ENCODE measurements around a stretch of chr1.

- PRO-cap, result no peak
These were observed 12.3 kb downstream of the ADORA3 start for GRCh38 chr1:111491108-111491501.

- PRO-cap, result no peak
These were observed 2.3 kb upstream of the ADORA3 start for GRCh38 chr1:111505585-111506344.

DNA sequence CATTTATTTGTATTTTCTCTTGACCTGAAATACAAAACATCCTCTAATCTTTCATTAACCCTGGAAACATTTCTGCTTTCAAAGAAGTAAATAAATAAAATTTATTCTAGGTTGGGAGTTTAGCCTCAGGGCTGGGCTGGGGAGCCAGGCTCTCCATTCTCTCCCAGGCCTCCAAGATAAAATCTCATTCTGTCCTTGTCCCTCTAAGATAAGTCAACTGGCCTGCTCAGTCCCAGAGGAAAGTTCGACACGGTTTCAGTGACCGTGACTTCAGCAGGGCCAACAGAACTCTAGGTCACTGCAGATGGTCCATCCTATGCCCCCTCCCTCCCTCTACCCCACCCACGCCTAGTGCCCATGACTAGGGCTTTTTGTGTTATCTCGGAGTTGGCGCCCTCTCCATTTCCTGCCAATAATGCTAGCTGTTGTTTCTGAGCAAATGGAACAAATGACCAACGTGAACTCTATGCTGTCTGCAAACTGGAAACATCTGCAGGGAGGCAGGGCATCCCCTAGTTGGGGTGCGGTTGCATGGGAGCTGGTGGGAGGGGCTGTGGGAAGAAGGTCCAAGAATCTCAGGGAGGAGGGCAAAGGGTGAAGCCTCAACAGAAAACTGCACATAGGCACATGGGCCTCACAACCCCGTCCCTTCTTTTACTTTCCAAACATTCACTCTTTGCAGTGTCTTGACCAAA, 10.1 kb upstream of the ADORA3 start:
- PRO-cap, result no peak

DNA sequence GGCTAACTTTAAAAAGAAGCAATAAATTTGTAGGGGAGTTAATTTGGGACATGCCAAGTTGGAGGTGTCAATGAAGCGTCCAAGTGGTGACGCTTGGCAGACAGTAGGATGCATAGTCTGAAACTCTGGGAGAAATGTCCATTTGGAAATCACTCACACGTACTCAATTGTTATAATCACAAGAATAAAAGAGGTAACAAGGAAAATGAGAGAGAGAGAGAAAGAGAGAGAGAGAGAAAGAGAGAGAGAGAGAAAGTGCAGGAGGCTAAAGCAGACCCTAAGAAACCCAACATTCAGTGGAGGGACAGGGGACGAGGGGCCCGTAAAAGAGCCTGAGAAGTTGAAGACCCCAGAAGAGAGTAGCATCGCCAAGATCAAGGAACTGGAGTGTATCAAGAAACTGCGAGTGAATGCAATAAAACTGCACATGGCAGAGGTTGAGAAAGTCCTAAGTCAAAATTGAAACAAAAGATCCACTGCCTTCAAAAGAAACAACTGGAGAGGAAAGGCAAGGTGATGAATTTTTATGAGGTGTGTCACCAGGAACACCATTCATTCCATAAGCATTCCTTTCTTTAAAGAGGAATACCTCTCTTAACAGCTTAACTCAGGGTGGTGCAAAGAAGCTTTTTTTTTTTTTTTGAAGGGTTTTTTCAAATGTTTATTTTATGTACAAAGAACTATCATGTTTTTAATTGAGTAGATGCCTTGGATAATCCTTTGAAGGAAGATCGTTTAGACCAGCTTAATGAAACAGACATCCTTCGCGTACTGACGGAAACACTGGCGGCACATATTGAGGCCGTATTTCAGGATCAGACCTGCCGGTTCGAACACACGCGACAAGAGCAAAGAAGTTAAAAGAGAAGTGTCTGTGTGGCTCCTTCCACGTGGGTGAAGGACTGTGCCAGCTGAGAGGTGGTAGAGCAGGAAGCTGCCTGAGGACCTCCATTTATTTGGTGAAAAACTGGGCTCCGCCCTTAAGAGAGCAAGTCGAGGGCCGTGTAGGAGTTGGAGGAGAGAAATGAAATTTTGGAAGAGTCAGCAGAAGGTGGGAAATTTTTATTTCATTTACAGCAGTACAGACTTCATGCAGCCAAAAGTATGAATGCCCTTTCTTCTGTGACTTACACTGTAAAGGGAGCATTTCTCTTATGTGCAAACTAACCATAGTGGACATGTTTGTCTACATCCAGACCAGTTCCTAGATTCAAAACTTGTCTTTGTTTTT, 38.4 kb upstream of the ADORA3 start:
- PRO-cap, result no peak

DNA sequence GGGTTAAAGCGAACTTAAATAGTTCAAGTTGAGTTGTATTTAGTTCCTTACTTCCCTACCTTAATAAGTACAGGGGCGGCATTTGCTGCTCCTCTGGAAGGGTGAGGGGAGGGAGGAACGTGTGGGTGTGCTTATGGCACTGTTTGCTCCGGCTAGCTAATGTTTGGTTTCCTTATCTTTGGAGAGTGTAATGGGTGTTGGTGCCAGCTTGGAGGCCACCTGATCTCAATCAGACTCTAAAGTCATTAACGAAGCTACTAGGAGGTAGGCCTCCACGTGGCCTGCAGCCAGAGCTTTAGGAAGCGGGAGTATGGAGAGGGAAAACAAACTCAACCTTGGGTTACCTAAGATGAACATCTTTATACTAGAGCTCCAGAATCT, 43.1 kb upstream of the RAP1A start:
- PRO-cap, result no peak

DNA sequence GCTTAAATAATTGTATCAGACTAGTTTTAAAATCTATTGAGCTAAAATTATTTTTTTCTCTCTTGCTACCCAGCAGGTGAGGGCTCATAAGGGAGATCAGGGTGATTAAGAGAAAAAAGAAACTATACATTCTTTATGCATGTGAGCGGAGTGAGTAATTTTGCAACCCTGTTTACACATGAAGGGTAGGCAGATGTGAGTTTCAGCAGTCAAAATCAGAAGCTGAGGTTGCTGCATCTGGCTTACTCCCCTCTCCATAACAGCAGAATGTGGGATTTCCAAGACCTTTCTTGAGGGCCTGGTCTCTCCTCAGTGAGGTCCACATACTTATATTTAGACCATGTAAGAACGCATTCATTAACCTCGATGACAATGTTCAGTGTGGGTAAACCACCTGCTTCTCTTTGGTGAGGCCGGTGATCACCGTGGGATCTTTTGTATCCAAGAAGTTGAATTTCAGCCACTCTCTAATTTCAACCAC, 18.8 kb upstream of the RAP1A start:
- PRO-cap, result no peak

DNA sequence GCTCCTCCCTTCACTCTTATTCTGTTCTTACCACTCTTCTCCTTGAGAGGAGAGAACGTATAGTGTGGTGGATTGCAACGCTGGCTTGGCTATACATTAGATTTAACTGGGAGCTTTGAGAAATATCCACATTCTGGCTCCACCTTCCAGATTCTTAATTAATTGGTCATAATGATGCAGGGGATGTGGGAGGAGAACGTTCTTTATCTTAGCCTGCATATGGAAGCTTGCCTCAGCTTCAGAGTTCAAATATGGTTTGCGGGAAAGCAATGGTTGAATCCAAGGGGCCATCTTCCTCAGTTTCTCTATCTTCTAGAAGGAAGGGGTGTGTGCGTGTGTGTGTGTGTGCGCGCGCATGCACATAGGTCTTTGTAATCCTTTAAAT, 21.7 kb downstream of the RAP1A start:
- PRO-cap, result no peak

GRCh38 chr1:111718755-111719524, 20.3 kb downstream of the INKA2 start:
- PRO-cap, result no peak

DNA sequence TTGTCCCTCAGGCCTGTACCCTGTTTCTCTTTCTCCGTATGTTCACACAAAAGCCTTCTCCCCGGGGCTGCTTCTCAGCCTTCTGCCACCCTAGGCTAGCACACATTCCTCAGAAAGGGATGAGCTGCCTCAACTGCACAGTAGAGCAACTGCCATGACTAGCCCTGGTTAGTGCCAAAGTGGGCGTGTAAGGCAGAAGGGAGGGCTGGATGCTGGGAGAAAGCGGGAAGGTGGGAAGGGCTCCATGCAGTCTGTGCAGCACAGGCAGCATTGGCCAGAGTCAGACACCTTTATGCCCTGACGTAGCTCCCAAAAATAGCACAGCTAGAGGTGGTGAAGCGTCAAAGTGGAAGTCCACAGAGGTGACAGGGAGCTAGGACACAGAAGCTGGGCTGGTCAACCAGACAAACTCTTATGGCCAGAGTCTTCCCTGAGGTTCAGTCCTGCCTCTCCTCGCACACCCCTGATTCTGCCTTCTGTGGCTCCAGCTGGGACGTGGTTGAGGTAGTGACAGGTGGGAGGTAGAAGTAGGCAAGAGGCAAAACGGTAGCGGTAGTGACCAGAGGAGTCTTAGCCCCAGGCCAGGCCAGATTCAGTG, 45.4 kb downstream of the DDX20 start:
- PRO-cap, result no peak

GRCh38 chr1:111851330-111851911, 95.7 kb downstream of the DDX20 start:
- PRO-cap, result no peak

DNA sequence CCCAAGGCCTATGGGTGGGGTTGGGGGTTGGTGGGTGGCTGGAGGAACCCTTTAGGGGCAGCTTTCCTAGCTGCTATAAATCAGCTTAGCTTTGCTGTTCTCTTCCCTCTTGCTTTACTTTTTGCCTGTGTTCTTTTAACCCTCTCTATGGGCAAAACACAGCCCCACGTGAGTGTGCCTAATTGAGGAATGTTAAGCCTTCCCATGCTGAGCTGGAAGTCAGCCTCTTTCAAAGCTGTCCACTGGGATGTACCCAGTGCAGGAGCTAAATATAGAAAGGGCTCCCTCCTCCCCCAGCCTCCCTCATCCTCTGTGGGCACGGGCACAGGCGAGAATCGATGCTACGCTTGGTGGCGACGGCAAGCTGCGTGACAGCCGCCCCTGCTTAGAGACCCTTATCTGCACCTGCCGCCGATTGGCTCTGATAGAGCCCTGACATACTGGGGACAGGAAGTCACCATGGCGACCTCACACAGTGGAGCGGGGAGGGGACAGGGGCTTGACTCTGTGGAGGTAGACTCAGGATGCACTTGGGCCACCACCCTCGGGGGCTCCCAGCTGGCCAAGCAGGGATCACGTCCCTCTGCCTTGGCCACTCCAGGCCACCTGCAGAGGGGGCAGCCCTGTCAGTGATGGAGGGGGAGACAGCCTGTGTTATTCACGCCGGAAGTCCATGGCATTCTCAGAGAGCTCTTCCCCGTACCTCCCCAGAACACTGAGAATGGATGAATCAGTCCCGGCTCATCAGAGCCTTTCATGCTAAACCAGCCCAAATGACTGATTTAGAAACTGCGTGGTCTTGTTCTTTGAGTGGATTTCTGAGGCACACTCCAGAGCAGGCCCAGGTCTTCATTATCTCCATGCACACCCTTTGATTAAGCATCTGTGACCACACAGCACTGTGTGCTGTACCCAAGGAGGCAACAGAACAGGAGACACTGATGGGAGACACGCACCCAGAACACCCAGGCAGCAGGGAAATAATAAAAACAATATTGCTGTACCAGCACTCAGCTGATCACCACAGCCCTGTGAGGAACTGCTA, 84.8 kb downstream of the KCND3 start:
- PRO-cap, result no peak

DNA sequence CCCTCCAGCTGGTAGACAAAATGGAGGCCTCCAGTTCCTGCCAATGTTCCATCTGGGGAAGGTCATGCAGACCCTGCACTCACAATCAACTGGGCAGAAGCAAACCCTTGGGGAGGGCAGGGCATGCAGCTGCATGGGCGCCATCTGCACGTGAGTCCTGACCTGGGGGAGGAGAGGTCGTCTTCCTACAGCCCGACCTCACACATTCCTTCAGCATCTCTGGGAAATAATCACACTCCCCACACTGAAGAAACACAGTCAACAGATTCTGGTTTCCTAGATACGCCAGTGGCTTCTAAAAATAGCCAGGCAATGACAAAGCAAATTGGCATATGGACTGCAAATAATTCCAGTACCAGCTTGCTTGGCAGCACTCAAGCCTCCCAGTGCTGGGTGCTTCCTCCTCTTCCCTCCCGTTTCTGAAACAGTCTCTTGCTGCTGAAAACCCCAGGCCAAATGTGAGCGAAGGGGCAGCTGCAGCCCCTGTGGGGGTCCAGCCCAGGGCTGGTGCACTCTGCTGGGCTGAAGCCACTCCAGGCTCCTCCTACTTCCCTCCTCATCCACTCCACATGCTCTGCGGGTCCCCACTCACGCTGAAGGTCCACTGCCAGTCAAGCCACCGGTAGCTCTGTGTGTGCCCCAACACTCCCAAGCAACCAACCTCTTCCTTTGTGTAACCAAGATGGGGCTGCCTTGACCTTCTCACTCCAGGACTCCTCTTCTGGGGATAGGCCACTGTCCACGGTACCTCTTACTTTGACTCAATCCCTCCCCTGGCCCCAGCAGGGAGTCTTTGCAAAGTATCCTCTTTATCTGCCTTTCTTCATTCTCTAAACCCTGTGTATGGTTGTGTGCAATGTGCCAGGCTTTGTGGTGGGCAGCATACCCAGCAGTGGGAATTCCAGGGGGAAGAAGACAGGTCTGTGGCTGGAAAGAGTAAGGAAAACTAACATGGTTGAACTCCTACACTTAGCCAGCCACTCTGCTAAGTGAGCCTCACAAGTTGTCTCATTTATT, 69.0 kb downstream of the KCND3 start:
- PRO-cap, result no peak

DNA sequence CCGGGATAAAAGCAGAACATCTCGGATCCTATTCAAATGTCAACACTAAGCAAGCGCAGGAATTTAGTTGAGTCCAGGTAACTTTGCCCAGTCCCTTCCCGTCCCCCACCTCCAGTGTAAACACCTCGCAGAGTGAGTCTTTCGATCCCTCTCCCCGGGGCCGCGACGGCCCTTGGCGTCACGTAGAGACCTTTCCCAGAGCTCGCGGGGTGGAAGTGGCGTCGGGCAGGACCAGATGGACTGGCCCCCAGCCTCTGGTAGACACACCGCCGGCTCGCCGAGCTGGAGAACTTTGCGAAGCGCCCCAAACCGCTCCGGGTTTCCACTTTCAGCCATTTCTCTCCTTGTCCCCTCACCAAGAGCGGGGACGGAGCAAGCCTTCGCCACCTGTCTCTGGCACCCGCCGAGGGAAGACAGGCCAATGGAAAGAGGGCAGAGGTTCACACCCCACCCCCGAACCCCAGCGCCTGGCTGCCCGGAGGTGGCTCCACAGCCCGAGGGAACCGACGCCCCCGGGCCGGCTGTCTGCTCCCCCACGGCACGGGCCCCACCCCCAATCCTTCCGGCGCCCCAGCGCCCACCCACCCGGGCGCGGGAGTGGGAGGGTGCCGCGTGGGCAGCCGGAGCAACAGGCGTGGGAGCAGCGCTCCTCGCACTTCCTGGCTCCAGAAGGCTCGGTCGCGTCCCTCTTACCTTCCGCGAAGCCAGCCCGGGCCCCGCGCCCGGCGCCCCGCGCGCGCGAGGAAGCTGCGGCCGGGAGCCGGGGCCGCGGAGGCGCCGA, 466 bp downstream of the KCND3 start:
- PRO-cap, result no peak

- PRO-cap, result no peak
These were observed 74.4 kb upstream of the KCND3 start for GRCh38 chr1:112063874-112064190.

- PRO-cap, result no peak
These were observed 34.9 kb upstream of the CTTNBP2NL start for GRCh38 chr1:112361111-112361443.

DNA sequence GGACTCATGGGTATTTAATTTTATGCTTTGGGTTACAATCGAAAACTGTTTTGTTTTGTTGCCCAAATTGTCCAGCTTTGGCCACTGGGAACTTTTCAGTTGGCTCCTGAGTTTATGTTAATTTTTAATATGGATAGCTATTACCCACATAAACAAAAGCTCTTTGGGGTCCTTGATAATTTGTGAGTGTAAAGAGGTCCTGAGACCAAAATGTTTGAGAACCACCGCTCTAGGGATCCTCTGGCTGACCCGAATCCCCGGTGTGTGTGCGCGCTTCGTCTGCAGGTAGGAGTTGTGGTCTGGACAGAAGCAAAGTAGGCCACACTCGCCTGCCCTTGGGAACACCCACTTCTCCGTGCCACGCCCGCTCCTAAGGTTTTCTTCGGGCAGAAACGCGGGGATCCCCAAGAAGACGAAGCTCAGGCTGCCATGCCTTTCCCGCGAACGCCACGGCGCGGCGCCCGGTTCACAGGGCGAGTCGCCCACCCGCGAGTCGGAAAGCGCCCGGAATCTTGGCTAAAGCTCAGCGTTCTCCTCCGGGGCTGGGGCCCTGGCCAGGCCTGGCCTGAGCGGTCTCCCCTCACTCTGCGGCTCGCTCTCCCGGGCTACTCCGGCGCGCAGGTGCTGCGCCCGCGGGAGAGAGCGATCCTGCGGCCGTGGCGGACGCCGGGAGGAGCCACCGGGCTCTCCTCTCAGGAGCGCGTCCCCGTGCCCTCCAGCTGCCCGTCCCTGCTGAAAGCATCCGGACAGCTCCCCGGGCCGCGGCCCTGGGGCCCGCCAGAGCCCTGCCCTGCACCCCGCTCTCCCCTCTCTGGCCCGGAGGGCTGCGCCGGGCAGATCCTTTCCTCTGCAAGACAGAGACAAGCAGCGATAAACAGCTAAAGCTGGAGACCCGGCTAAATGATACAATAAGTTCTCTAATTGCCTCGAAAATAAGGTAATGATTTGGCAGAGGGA, 6.9 kb upstream of the WNT2B start:
- PRO-cap, result bidirectional peak, plus-strand start at position 389 of the sequence, minus-strand start at position 294 of the sequence

DNA sequence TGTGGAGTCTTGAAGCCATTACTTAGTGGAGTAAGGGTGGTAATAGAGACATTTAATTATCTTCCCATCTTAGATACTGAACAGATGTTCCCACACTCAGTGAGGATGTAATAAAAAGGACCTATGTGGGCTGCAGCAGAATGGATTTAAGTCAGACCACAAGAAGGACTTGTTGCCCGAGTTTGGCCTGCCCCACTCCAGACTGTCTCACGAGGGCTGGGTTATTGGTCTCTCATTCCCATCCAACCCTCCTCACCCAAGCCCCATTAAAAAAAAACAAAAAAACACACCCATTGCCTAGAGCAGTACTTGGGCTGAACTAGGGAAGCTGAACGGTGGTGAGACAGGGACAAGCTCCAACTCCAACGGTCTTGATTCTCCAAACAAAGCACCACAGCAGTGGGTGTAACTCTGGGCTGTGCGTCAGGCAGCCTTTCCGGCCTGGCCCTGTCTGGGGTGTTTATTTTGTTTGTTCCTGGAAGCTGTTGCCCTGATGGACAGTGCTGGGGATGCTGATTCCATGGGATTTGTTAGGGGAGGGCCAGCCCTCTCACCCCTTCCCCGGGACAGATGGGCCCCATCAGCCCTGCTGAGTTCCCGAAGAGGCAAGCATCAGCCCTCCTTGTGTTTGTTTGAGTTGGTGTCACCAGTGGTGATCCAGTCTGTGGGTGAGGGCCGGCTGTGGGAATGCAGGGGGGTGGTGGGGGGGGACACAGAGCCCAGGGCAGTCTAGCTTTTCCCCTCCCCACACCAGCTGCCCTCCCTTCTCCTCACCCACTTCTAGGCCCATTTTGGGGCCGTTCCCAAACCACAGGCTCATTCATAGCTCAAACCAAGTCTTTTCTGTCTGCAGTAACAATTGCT, 4.3 kb downstream of the WNT2B start:
- PRO-cap, result no peak

DNA sequence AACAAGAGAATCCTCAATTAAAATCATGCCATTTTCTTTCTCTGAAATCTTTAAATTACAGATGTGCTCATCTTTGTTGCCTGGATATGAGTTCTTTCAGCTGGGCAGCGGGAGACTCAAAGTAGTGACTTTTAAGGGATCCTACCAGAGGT, 640 bp downstream of the ST7L start:
- PRO-cap, result no peak

- PRO-cap, result no peak
These were observed 5.7 kb upstream of the MOV10 start for GRCh38 chr1:112668744-112669212.

DNA sequence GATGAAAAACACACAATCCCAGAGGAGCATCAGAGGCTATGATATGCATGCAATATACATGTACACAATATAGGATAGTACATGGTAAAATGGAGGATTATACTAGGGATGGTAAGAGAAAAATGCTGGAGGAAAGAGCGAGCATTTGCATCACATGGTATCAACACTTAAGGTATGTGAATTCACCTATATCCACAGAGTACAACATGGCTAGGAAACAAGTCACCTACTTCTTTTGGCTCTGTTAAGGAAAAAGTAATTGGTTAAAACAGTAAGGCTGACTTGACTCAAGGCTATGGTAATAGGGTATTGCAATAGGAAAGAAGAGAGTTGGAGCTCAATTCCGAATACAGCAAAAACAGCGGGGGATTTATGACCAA, 1.7 kb downstream of the MOV10 start:
- PRO-cap, result no peak